Neuron (in vitro differentiated cells): Measurements from ENCODE around the genes PAX4, CCDC136, ATP6V1FNB, KCP and IRF5.

GRCh38 chr7:127591034-127591916 lies 2.3 kb upstream of the FSCN3 start:
- PRO-cap: no peak

DNA sequence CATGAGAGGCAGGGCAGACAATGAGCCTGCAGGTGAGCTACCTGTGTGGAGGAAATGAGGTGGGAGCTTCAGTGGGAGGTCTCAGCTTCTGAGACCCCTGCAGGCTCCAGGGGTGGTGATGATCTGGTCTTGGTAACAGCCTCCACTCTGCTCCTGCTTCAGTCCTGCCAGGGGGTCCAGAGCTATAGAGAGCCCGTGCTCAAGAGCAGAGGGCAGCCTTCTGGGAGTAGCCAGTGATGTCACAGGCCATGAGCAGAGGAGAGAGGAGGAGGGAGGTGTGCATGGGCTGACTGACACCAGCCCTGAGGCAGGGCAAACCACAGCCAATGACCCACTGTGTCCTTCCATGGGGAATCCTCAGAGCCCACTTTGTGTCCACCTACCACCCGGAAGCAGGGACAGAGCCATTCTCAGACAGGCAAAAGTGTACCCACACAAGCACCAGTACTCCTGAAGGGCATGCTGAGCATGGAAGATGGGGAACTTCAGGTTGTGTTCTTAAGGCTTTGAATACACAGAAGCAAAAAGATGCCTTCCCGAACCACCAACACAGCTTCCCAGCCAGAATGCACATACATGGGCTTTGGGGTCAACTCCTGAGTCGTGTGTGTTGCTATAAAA lies at the start of gene PAX4:
TSS of gene PAX4 (minus strand) at position 222 of the 621 bp plus-strand sequence.
- PRO-cap: no peak

DNA sequence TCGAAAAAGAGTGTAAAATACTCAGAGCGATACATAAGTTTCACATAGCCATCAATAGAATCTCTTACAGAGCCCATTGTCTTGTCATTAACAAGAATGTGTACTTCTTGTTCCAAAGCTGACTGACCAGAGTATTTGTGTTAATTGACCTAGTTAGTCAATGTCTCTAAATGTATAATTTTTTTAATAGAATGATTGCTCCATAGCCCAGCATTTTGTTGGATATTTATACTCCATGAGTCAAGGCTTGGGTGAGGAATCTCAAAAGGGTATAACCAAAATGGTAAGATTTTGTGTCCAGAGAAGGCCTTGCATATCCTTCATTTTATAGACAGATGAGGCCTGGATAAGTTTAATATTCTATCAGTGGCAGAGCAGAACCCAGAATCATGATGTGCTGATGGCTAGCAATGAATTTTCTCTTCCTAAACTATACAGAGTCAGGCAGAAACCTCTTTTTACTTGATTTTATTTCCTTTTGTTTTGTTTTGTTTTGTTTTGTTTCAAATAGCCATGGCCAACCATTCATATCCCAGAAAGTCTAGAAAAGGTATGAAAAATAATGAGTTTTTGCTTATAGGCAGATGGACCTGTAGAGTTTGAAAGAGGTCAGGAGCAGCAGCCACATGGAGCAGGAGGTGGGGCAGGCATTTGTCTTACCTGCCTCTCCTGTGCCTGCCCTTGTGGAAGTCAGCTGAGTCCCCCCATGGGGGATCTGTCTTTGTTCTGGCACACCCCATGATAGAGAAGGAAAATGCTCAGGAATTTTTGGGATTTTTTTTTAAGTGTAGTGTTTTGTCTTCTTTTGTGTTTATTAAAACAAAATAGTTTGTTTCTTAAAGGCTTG lies 44.9 kb downstream of the LRRC4 start:
- PRO-cap: no peak

- PRO-cap: no peak
Observed at GRCh38 chr7:128056036-128056802, 25.0 kb upstream of the LRRC4 start.

DNA sequence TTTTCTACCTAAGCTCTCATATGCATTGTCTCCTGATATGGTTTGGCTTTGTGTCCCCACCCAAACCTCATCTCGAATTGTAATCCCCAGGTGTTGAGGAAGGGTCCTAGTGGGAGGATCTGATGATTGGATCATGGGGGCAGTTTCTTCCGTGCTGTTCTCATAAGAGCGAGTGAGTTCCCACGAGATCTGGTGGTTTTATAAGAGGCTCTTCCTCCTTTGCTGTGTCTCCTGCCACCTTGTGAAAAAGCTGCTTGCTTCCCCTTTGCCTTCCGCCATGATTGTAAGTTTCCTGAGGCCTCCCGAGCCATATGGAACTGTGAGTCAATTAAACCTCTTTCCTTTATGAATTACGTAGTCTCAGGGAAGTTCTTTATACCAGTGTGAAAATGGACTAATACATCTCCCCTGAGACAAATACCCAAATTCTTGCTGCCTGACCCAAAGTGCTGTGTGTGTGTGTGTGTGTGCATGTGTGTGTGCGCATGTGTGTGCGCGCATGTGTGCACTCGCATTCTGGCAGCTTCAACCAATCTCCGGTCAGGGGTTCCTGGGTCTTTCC lies 98.0 kb upstream of the LRRC4 start:
- PRO-cap: no peak

GRCh38 chr7:128450187-128450971 lies 5.3 kb upstream of the HILPDA start:
- PRO-cap: no peak

GRCh38 chr7:128459329-128459844 lies 3.7 kb downstream of the HILPDA start:
- PRO-cap: no peak

DNA sequence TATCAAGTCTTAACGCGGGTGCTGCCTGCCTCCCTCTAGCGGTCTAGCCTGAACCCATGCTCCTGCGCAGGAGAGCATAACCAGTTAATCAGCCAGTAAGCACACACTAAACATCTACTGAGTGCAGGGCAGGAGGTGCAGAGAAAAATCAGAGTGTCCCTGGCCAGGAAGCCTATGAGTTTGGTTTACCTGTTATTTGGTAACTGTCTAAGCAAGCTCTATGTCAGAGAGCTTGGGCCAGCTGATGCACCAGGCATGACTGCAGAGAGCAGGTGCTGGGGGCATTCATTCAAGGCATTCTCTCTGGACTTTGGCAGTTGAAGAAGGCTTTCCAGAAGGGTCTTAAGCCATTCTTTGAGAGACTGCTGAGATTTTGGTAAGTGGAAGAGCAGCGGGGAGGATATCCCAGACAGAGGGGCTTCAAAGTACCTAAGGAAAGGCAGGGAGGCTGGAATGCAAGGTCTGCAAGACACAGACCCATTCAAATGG lies 1.0 kb downstream of the GARIN1A start:
- PRO-cap: no peak

- PRO-cap: no peak
Observed at GRCh38 chr7:128743297-128743874, 4.2 kb downstream of the CALU start.

DNA sequence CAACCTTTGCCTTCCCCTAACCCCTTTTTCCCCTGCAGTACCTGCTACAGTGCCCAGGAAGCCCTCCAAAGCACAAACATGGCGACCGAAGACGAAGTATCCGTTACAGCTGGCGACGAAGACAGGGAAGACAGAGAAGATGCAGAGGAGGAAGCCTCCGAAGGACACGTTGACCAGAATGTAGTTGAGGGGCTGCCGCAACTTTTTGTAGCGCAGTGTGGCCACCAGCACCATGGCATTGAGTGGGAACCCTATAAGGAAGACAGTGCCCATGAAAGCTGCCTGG lies 253 bp downstream of the OPN1SW start:
- PRO-cap: no peak

- PRO-cap: bidirectional peak, plus-strand start at chr7:128791792, minus-strand start at chr7:128791901
Observed at GRCh38 chr7:128791597-128792414, at the start of gene CCDC136. Gene CCDC136 (plus strand): TSS chr7:128791968.

- PRO-cap: no peak
Observed at GRCh38 chr7:128812477-128812999, 17.7 kb upstream of the FLNC start.

DNA sequence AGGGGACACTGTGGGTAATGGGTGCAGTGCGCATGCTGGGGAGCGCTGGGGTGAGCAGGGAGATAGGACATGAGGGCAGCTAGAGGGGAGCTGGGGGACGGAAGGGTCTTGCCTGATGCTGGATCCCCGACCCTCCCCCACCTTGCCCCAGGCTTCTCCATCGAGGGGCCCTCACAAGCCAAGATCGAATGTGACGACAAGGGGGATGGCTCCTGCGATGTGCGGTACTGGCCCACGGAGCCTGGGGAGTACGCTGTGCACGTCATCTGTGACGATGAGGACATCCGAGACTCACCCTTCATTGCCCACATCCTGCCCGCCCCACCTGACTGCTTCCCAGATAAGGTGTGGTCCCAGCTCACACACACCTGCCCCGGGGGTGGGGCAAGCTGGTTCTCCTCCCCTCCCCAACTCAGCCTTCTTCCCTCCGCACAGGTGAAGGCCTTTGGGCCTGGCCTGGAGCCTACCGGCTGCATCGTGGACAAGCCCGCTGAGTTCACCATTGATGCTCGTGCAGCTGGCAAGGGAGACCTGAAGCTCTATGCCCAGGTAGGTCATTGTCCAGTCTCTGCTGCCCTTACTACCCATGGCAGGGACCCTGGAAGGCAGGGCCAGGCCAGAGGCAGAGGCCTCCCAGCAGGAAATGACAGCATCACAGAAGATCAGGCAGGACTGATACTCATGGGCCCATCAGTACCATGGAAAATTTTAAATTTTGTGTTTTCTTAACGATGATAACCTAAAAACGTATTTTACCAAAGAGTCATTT lies 11.0 kb downstream of the FLNC start:
- PRO-cap: no peak

DNA sequence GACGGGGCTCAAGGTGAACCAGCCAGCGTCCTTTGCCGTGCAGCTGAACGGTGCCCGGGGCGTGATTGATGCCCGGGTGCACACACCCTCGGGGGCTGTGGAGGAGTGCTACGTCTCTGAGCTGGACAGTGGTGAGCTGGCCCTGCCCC lies 6.3 kb upstream of the ATP6V1F start:
- PRO-cap: no peak

GRCh38 chr7:128866317-128866560 lies at the start of gene ATP6V1FNB:
Gene ATP6V1FNB (plus strand): TSS chr7:128866330.
- PRO-cap: no peak

GRCh38 chr7:128869854-128870504 lies 3.8 kb downstream of the ATP6V1FNB start:
- PRO-cap: no peak

- PRO-cap: bidirectional peak, plus-strand start at chr7:128910800, minus-strand start at chr7:128910706
Observed at GRCh38 chr7:128910571-128910918, at the start of gene KCP. Gene KCP (minus strand): TSS chr7:128910709.

GRCh38 chr7:128937580-128938384 lies at the start of gene IRF5:
Gene IRF5 (plus strand): TSS chr7:128937927.
- PRO-cap: no peak

GRCh38 chr7:128940444-128941395 lies 3.0 kb downstream of the IRF5 start:
- PRO-cap: unidirectional peak, plus-strand start at chr7:128941216

DNA sequence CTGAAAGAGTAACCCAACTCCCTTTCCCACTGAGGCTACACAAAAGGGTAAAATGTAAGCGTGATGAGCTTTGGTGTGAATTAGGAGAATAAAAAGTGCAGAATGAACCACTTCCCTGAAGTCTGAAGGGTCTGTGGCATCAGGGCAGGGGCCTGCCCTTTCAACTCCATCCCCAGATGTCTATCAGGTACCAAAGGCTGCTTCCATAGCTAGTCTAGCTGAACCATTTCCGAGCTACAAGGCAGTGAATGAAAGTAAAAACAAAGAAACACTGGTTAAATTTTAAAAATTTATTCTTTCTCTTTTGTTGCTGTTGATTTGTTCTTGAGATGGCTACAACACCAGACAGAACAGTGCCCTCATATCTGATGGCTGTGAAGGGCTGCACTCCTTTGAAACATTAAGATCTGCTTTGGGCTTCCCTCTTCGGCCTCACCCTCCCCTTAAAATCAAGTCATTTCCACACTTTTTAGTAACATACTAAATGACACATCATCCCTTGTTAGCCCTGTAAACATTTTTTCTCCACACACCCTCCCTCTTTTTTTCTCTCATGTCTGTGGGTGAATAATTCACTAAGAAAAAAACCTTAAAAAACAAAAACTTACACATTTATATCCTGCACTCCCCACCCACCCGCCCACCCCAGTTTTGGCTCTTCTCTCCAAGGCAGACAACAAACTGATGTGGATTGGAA lies 16.3 kb downstream of the IRF5 start:
- PRO-cap: no peak